Frontal cortex (tissue), 2 donors: Measurements from ENCODE around the genes ATP4B and UPF3A.

DNA sequence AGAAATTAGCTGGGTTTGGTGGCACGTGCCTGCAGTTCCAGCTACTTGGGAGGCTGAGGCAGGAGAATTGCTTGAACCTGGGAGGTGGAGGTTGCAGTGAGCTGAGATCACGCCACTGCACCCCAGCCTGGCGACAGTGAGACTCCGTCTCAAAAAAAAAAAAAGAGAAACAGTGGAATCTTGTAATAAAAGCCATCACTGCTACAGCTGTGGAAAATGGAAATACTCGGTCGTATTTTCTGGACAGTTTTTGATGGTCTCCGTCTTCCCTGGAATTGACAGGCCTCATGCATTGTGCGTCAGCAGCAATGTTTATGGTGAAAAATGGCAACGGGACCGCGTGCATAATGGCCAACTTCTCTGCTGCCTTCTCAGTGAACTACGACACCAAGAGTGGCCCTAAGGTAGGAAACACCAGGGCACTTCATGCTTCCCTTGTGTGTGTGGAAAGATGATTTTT lies 9.2 kb downstream of the LAMP1 start:
- RAMPAGE, long total RNA: no peak

DNA sequence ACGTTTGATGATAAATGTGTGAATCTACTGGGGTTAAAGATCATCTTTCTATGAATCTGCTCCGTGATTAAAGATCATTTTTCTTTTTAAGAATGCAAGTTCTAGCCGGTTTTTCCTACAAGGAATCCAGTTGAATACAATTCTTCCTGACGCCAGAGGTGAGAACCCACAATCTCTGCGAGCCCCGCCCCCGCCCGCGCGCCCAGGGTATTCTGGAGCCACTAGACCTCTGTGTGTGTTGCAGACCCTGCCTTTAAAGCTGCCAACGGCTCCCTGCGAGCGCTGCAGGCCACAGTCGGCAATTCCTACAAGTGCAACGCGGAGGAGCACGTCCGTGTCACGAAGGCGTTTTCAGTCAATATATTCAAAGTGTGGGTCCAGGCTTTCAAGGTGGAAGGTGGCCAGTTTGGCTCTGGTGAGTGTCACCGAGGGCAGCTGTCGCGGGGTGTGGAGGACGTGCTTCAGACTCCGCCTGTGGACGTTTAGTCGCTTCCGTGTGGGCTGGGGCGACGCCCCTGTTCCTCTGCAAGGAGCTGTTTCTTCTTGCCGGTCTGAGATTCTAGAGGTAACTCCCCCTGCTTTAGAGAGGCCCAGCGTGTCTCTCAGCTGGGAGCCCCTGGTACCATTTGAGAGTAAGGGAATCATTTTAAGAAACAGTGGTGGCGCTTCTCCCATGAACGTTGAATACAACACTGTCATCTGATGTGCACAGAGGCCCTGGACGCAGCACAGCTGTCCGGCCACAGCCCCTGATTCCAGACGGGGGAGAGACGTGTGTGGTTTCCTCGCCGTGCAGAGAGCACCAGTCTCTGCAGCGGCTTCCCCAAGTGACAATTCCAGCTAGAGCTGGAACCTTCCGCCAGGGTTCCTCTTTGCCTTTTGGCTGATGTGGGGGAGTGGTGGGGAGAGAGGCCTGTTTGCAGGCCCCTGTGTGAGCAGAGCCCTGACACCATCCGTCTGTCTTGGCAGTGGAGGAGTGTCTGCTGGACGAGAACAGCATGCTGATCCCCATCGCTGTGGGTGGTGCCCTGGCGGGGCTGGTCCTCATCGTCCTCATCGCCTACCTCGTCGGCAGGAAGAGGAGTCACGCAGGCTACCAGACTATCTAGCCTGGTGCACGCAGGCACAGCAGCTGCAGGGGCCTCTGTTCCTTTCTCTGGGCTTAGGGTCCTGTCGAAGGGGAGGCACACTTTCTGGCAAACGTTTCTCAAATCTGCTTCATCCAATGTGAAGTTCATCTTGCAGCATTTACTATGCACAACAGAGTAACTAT lies 24.7 kb downstream of the LAMP1 start:
- RAMPAGE, long total RNA: no peak

DNA sequence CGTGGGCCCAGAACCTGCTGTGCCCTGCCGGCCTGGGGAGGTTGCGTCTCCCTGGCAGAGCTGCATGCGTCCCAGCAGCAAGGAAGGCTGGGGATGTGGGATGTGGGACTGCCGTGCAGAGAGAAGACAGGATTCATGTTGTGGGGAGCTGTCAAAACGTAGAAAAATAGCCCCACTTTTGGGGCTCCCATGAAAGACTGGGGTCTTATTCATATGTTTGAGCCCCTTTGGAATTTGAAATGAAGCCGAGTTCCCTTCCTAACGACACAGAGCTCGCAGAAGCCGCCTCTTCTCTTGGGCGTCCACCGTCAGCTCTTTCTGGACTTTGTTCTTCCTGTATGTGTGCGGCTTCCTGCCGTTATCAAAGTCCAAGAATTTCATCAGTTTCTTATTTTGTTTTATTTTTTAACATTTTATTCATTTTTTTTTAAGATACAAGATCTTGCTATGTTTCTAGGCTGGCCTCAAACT lies 32.4 kb upstream of the GRTP1 start:
- RAMPAGE, long total RNA: no peak

- RAMPAGE, long total RNA: no peak
These were observed 35.1 kb upstream of the GRTP1 start for GRCh38 chr13:113398854-113399570.

DNA sequence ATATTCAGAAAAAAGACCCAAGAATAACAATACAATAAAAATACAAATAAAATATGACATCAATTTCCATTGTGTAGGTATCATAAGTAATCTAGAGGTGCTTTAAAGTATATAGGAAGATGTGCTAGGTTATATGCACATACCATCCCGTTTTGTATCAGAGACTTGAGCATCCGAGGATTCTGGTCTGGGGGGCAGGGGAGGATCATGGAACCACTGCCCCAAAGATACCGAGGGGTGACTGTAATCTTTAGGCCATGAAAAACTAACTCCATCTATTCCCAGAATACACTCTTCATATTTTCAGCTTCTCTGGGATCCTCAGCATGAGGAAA lies 10.4 kb downstream of the TMCO3 start:
- RAMPAGE, long total RNA: no peak

DNA sequence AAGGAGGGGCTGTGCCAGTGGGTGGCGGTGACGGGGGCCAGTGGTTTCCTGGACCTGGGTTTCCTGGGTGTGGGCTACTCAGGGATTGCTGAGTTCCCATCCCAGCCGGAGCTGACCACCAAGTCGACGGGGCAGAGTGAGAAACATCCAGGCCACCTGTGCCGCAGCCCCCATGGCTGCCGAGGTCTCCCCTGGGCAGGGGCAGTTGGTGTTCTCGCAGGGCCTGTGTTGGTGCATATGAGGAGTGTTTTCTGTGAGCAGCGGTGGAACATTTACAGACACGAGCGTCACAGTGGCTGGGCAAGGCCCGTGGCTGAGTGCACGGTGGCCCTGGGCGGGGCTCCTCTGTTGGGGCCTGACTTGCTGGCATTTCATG lies 23.2 kb downstream of the TFDP1 start:
- RAMPAGE, long total RNA: no peak

- RAMPAGE, long total RNA: no peak
These were observed at the start of gene ATP4B for GRCh38 chr13:113657965-113658267. Gene ATP4B, minus strand, starts transcription at chr13:113658198.

- RAMPAGE, long total RNA: no peak
These were observed 9.8 kb downstream of the GAS6 start for GRCh38 chr13:113853912-113854658.

- RAMPAGE, long total RNA: no peak
These were observed 3.6 kb downstream of the GAS6 start for GRCh38 chr13:113860376-113860477.

DNA sequence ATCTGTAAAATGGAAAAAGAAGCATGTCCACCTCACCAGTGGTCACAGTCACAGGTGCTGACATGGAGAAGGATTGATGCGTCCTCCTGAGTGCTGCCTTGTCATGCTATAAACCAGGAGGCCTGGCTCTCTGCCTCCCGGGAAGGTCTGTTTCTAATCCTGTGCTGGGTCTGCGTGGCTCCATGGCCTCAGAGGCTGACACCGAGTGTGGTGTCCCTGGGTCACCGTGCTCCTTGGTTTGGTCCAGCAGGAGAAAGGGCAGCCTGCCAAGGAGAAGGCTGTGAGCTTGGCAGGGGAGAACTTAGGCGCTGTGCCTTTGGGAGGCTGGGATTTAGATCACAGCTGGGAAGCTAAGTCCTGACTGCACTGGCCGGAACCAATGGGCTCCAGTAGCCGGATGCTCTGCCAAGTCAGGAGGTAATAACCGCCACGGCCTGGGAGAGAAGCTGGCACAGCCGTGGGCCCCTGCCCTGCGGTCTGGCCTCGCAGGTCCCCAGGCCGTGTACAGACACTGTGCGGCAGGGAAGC lies 45.2 kb downstream of the C13orf46 start:
- RAMPAGE, long total RNA: no peak

DNA sequence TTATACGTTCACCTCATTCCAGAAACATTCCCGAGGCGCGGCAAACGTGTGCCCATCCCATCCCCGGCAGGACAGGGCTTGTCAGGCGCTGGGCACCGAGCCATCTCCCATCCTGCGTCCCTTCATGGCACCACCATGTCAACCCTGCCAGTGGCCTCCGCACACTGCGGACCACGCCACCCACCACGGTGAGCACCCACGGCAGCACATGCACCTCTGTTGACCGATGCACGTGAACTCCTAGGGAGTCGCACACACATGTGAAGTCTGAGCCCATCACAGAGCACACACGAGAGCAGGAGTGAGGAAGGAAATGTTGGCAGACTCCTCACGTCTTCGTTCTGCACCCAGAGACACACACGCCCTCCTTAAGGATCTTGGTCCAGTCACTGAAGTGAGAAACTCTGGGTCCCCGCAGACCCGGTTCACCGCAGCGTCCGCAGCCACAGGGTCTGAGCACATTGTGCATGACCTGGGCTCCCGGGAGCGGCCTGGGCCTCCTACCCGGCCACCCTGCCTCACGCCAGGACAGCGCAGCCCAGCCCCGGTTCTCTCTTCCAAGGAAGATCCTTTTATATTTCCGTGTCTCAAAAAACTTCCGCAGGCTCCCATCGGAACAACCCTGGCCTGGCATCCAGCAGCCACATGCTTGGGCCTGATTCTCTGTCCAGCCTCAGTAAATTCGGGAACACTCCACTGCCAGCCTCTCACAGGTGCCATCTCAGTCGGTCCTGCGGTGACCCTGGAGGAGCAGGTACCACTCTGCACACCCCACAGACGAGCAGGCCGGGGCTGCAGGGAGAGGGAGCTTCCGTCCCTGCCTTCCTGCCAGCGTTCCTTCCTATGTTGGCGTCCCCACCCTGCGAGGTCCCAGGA lies 68.5 kb upstream of the C13orf46 start:
- RAMPAGE, long total RNA: no peak

DNA sequence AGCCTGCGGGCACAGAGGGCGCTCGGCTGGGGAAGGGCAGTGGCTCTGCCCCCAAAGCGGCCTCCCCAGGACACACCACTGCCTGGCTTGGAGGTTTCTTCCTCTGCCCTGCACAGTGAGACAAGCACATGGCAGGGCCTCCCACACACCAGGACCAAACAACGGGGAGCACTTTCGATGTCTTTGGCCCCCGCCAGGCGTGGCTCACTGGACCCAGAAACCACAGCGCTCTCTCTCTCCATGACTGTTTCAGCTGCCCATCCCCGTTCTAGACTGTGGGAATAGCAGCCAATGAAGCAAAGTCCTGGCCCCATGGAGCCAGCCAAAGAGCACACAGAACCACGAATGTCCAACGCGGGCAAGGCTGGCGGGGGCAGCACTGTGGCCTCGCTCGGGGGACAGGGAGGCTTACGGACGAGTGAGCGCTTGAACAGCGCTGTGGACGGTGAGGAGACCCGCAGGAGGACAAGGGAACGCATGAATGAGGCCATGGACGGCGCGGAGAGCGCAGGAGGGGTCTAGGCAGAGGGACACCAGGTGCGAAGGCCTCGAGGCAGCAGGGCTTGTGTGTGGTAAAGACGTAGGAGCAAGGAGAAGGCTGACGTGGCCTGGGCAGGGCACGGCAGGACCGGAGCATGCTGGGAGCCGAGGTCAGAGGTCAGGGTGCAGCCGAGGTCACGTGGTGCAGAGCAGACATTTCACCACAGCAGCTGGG lies 72.7 kb downstream of the RASA3 start:
- RAMPAGE, long total RNA: no peak

GRCh38 chr13:114077874-114078192 lies 54.6 kb downstream of the RASA3 start:
- RAMPAGE, long total RNA: no peak

DNA sequence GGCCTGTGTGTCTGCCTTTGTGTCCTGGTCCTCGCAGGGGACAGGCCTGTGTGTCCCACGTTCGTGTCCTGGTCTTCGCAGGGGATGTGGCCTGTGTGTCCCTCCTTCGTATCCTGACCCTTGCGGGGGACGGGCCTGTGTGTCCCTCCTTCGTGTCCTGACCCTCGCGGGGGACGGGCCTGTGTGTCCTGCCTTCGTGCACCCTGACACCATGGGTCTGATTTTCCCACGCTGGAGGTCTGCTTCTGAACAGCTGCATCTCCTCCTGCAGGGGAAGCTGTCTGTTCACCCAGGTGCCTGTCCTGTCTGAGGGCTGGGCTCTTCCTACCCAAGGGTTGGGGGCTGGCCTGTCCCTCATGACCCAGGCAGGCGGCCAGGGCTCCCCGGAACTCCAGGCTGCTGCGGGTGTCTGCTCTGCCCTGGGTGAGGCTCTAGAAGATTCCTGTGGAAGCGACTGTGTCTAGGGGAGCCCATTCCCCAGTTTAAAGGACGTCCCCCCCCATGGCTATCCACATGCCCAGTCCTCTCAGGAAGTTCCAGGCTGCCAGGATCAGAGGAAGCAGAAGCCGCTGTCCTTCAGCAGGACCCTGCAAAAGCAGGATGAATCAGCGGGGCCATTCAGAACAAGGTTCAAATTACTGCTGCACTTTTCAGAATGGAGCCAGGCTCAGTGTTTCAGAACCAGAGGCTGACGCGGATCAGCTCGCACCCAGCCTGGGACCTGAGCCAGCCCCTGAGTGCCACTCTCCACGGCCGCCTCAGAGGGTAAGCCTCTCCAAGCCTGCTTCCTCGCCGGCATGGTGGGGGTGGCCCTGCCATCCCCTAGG lies 25.0 kb downstream of the RASA3 start:
- RAMPAGE, long total RNA: no peak

GRCh38 chr13:114156347-114156630 lies 22.8 kb upstream of the CFAP97D2 start:
- RAMPAGE, long total RNA: no peak

DNA sequence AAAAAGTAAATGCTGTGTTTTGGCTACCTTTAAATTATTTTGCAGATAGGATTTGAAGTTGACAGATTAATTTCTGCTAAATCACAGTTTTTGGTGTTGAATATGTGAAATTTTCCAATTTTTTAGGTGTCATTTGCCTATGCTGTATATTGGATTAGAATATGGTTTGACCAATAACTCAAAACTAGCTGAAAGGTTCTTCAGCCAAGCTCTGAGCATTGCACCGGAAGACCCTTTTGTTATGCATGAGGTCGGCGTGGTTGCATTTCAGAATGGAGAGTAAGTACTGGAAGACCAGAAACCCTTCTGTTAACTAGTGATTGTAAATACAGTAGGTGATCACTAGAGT lies 22.2 kb downstream of the CDC16 start:
- RAMPAGE, long total RNA: no peak

DNA sequence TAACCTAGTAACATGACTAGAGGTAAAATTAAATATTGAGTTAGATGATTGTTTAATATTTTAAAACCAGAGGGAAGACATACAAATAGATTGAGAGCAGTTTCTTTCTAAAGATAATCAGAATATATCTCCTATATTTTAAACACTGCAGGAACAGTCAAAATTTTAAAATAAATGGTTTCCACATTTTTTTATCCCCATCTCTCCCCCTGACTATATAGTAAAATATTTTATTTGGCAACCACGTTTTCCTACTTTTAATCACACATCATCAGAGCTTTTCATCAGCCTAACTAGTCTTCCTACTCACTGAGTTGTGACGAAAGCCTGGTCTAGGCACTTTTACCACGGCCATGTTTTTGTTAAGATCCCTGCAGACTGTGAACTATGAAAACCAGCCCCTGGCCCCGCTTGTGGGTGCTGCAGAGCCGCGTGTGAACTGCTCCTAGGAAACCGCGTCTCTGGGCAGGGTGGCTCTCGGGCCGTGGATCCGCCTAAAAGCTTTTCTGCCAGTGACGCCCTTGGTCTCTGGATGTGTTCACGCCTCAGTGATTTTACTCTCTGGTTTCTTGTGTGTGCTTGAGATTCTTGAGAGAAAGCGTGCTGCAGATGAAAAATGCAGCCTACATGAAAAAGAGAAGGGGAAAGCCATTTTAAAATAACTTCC lies 1.0 kb upstream of the UPF3A start:
- RAMPAGE, long total RNA: no peak

DNA sequence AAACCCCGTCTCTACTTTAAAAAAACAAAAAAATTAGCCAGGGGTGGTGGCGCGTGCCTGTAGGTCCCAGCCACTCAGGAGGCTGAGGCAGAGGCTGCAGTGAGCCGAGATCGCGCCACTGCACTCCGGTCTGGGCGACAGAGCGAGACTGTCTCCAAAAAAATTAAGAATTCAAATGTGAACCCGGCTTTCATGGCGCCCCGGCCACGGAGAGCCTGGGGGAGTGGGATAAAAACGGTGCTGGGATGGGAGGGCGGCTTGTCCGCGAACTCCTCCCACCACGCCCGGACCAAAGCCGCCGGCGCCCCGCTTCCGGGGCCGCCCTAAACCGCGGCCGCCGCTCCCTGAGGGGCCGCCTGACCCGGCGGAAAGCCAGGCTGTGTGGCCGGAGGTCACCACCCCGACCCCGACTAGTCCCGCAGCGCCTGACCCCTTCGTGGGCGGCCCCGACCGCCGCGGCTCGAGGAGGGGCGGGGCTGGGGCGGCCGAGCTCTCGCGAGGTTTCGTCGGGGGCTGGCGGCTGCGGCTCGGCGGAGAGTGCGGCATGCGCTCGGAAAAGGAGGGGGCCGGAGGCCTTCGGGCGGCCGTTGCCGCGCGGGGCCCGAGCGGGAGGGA lies at the start of gene UPF3A:
Gene UPF3A, plus strand, starts transcription at position 506 of the 615 bp plus-strand sequence.
- RAMPAGE, long total RNA: start-site peak on the plus strand centred at position 524 of the sequence, 72 bp wide, 279 and 49 reads in 2 replicates

DNA sequence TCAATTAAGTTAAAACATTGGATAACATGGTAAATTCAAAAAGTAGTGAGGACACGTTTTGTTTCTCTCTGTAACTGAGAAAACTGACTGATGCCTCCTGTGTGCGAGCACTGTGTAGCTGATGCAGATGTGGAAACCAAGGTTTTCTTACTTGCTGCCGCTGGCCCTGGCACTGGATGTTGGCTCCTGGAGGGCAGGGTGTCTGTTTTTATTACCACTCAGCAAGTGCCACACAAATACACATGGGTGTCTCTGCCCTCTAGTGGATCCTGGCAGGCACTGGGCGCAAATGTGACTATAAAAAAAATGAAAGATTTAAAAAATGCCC lies 25.4 kb downstream of the CHAMP1 start:
- RAMPAGE, long total RNA: no peak